ENCODE measurements around the gene S1PR4.

GRCh38 chr19:2275740-2276645 is 6.0 kb downstream of the PEAK3 start:
- PRO-cap, 10 experiments: no peak in any of the 10 experiments

DNA sequence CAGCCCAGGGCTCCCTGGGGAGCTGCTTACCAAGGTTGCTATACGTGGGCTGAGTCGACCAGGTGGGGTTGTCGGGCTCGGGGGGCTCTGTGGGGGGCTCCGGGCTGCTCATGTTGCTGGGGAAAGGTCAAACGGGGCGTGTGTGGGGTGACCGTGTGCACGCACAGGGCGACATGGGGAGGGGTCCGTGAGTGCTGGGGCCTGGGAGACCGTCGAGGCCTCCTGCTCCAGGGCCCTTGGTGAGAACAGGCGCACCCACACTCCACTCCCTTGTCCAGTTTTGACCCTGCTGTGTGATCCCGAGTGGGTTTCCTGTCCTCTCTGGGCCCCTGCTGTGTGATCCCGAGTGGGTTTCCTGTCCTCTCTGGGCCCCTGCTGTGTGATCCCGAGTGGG is 1.2 kb downstream of the PEAK3 start:
- PRO-cap, 10 experiments: no peak in any of the 10 experiments

DNA sequence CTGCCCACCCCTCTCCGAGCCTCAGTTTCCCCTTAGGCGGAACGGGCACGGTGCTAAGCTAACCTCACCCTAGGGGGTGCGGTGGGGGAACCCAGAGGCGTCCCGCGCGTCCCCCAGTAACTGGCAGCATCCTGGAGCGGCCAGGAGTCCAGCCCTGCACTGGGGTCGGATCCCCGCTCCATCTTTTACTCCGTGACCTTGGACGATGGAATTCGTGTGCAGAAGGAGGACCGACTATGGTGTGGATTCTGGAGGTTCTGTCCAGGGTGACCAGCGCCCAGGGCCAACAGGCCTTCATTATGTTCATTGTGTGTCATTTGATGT is 608 bp downstream of the SPPL2B start:
- PRO-cap, 10 experiments: no peak in any of the 10 experiments

- PRO-cap, 10 experiments: peak in 1 of 10 experiments; most common plus-strand start chr19:2351831 (in 1)
Measured at GRCh38 chr19:2351568-2352116, 8.4 kb upstream of the TMPRSS9 start.

DNA sequence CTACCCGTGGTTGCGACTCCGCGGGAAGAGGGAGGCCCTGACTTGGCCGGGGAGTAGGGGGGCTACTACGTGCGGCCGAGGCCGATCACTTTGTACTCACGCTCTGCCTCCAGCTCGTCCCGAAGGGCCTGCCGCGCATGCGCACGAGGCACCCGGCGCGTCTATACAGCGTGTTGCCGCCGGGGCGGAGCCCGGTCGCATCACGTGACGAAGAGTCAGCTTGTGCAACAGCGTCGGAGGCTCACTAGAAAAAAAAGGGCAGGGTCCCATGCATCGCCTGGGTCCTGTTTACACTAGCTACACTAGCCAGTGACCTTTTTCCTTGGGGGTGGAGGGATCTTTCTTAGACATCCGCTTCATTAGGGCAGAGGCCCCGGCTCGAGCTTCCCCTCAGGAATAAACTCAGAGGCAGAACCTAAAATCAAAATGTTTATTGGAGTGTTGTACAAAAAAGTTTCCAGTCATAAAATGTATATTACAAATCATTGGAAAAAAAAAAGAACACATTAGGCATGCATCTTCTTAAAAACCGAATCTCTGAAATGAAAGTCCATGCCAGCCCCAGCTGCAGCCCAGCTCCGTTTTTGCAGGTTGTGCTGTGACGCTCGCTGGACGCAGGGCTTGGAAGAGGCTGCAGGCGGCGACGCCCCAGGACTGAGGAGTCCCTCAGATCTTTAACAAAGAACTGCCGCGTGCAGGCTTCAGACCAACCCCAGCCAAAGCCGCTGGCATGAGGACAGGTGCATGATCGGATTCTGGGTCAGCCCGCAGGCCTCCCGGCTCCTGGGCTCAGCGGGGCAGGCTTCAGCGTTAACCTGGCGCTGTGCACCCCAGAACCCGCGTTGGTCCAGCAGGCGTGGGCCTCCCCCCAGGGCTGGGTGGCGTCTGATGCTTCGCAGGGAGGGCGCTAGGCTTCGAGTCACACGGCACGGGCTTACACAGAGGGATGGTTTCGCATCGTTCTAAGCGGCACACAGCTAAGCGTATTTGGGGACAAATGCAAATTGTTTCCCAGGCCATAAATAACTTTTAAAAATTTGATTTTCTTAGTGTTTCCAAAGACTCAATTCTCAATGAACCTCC is 705 bp upstream of the TIMM13 start:
- PRO-cap, 10 experiments: peak in 10 of 10 experiments; most common plus-strand start position 203 of the sequence (in 5); most common minus-strand start position 139 of the sequence (in 9)

- PRO-cap, 10 experiments: no peak in any of the 10 experiments
Measured at GRCh38 chr19:2438283-2438629, 10.9 kb upstream of the TIMM13 start.

GRCh38 chr19:2475114-2475712 is 714 bp upstream of the GADD45B start:
- PRO-cap, 10 experiments: peak in 7 of 10 experiments; most common plus-strand start chr19:2475391 (in 3); most common minus-strand start chr19:2475280 (in 7)

- PRO-cap, 10 experiments: peak in 10 of 10 experiments; most common plus-strand start chr19:2478511 (in 3); most common minus-strand start chr19:2478925 (in 9)
Measured at GRCh38 chr19:2478268-2479118, 2.6 kb downstream of the GADD45B start.

DNA sequence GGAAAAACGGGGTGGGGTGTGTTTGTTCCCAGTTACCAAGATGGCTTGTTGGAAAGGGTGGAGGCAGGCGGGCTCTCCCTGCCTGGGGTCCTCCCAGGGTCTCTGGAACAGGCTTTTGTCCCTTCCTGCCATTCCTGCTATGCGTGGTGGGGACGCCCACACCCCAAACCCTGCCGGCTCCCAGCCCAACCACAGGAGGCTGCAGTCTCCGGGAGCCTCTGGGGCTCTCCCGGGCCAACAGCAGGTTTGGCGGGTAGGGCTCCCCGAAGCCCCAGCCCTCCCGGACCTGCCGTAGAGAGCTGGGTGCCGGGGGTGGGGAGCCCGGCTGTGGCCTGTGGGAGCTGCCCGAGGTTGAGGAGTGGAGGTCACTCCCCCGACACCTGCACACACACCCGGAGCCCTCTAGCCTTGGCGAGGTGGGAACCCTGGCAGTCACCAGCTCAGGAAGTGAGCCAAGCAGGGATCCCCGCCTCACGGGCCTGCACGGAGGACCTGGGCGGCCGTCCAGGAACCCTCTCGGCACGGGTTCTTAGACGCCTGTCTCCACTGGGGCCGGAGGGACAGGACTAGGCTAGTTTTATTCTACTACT is 36.9 kb downstream of the GADD45B start:
- PRO-cap, 10 experiments: peak in 2 of 10 experiments; most common plus-strand start position 194 of the sequence (in 1); most common minus-strand start position 228 of the sequence (in 2)

- PRO-cap, 10 experiments: no peak in any of the 10 experiments
Measured at GRCh38 chr19:2539796-2540374, 64.0 kb downstream of the GADD45B start.

- PRO-cap, 10 experiments: peak in 10 of 10 experiments; most common plus-strand start chr19:2541086 (in 6); most common minus-strand start chr19:2540801 (in 2)
Measured at GRCh38 chr19:2540475-2541333, 64.8 kb downstream of the GADD45B start.

- PRO-cap, 10 experiments: peak in 5 of 10 experiments; most common plus-strand start chr19:2723247 (in 1); most common minus-strand start chr19:2723178 (in 2)
Measured at GRCh38 chr19:2722834-2723433, 1.8 kb upstream of the DIRAS1 start.

DNA sequence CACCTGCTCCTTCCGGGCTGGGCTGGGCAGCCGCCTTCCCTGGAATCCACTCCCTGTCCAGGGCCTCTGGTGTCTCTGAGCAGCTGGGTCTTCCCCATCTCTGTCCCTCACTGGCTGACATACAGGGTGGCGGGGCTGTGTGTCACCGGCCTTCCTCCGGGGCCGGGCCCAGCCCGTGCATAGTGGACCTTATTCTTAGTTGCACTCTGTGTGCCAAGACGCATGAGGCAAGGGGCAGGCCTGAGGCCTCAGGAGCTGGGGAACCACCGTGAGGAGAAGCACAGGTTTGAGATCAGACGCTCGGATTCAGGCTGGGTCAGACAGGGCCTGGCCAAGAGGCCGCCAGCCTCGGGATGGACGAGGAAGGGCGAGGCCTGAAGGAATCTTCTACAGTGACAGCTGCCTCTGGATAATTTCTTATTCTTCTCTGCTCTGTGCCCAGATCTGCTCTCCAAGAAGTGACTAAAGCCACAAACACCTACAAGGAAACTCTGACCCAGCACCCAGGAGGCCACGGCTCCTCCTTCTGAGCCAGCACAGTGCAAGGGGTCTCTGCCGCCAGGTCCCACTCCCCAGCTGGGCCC is 11.1 kb downstream of the SGTA start:
- PRO-cap, 10 experiments: no peak in any of the 10 experiments

- PRO-cap, 10 experiments: no peak in any of the 10 experiments
Measured at GRCh38 chr19:2790112-2790609, 4.9 kb downstream of the THOP1 start.

DNA sequence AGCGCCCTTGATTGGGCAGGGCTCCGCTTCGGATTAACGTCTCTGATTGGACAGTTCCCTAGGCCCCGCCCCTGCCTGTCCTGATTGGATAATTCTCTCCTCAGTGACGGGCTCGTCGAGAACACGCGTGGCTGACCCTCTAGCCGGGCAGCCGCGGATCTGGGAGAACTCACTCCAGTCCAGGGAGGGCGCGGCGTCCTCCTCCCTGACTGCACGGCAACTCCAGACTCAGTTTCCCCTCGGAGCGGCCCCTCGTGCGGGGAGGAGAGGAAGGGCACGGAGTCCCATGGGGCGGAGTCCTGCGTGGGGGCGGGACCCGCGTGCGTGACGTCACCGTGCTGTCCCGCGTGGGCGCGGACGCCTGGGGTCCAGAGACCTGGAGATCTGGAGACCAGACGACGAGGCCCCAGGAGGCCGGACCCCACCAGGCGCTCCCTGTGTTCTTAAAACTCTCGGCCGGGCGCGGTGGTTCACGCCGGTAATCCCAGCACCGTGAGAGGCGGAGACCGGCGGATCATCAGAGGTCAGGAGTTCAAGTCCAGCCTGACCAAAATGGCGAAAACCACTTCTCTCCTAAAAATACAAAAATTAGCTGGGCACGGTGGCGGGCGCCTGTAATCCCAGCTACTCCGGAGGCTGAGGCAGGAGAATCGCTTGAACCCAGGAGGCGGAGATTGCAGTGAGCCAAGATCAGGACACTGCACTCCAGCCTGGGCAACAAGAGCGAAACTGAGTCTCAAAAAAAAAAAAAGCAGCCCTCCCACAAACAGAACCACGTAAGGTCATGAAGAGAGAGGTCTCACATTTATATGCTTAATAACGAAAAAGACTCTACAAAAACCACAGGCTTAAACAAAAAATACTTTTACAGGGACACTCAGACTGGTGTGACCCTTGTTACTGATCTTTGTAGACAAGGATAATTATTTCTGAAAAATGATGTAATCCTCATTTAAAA is 587 bp upstream of the ZNF77 start:
- PRO-cap, 10 experiments: peak in 10 of 10 experiments; most common plus-strand start position 142 of the sequence (in 7); most common minus-strand start position 219 of the sequence (in 1)

GRCh38 chr19:2962161-2962627 is 15.2 kb upstream of the TLE6 start:
- PRO-cap, 10 experiments: no peak in any of the 10 experiments

GRCh38 chr19:2983642-2984355 is 6.4 kb downstream of the TLE6 start:
- PRO-cap, 10 experiments: peak in 1 of 10 experiments; most common plus-strand start chr19:2983906 (in 1)

DNA sequence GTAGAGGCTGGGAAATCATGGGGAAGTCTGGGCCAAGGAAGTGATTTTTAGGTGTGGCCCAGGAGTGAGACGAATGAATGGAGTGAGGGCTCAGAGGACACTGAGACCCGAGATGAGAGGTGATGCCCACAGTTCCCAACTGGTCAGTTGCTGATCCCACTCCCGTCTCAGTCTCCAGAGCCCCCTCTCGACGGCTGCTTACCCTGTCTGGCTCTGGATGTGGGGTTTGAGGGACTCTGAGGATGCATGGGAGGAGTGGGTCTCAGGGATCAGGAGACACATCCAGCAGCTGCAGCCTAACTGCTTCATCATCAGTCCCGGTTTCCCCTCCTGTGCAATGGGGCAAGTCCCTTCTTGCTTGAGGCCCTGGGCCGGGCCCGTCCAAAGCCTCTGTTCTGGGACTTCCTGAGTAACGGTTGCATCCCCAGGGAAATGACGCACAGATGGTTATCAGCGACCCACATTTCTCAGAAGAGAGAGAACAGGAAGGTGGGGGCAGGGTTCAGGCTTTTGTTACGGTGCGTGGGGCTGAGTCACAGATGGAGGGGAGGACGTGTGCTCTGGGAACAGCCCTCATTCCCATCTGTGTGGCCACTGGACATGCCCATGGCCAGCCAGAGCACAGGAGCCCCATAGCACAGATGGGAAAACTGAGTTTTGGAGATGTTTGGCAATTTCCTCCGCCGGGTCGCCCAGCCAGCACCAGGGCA is 19.1 kb downstream of the GNA15 start:
- PRO-cap, 10 experiments: peak in 5 of 10 experiments; most common plus-strand start position 576 of the sequence (in 4); most common minus-strand start position 324 of the sequence (in 4)

DNA sequence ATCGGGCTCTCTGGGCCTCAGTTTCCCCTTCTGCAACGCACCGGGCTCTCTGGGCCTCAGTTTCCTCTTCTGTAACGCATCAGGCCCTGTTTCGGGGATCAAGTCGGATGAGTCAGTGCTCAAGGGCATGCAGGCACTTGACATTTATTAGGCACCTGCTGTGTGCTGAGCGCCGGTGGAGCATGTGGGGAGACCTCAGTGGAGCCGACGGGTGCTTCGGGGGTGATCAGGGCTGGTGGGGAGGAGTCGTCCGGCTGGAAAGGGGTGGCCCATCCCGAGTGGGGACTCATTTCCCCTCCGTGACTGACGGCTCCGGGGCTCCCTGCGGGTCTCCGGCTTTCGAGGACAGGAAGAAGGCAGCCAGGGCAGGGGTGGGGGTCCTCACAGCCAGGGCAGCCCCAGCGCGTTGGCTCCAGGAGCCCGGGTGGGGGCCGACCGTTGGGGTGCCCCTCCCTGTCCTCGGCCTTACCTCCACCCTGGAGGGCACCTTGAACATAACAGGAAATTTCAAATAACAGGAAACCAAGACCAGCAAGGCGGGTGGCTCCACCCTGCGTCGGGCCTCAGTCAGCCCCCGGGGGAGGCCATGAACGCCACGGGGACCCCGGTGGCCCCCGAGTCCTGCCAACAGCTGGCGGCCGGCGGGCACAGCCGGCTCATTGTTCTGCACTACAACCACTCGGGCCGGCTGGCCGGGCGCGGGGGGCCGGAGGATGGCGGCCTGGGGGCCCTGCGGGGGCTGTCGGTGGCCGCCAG is at the start of gene S1PR4:
Gene S1PR4, plus strand, starts transcription at position 563 of the 756 bp plus-strand sequence.
- PRO-cap, 10 experiments: peak in 2 of 10 experiments; most common plus-strand start position 566 of the sequence (in 2); most common minus-strand start position 487 of the sequence (in 1)

- PRO-cap, 10 experiments: no peak in any of the 10 experiments
Measured at GRCh38 chr19:3196607-3196806, 10.8 kb downstream of the NCLN start.